Lung (tissue), 4 donors: ENCODE measurements around the genes TAOK2, SULT1A3, ZNF688 and CTF1.

GRCh38 chr16:29673993-29674648 lies 4.9 kb upstream of the QPRT start:
- PRO-cap: no peak
- RAMPAGE, long total RNA: no peak
- RRBS: no CpG with 5 or more reads among the region's 15 CpGs

- PRO-cap: no peak
- RAMPAGE, long total RNA: no peak
- RRBS: no CpG with 5 or more reads among the region's 5 CpGs
These were observed 1.1 kb upstream of the C16orf54 start for GRCh38 chr16:29746886-29747379.

- PRO-cap: no peak
- RAMPAGE, long total RNA: no peak
- RRBS: no CpG with 5 or more reads among the region's 8 CpGs
These were observed 4.3 kb downstream of the MVP start for GRCh38 chr16:29824474-29825006.

- PRO-cap: no peak
- RAMPAGE, long total RNA: no peak
- RRBS: no CpG with 5 or more reads among the region's 6 CpGs
These were observed 15.9 kb downstream of the CDIPT start for GRCh38 chr16:29847016-29847579.

DNA sequence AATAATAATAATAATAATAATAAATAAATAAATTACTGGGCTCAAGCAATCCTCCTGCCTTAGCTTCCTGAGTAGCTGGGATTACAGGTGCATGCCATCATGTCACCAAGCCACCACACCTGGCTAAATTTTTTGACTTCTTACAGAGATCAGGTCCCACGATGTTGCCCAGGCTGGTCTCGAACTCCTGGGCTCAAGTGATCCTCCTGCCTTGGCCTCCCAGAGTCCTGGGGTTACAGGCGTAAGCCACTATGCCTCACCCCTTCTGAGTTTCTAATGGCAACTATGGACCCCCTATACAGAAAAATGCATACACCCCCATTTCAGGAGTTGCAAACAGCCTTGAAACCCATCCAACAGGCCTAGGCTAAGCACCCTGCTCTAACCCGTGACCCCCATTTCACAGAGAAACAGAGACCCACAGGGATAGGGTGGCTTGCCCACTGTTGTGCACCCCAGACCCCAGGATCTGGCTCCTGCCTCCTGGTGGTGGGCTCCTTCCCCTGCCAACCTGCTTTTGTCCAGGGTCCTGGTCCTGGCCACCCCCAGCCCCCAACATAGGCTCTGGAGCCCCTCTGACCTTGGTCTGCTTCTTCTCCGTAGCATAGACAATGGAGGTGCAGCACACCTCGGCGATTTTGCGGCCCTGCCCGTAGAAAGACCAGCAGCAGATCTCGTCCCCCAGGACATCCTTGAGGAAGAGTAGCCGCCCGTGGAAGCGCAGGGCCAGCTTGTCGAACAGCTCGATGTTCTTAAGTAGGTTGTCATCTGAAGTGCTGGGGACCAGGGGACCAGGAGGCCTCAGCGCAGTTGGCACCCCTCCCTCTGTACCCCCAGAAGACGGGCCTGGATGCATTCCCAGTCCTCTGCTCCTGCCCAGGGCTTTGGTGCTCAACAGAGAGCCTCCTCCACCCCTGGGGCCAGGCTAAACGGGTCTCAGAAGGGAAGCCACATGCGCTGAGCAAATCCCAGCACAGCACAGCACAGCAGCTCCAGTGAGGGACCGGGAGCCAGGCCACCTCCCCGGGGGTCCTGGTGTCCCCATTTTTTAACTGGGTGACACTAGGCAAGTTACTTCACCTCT lies 10.5 kb downstream of the ASPHD1 start:
- PRO-cap: no peak
- RAMPAGE, long total RNA: no peak
- RRBS: no CpG with 5 or more reads among the region's 21 CpGs

- PRO-cap: bidirectional peak, plus-strand start at chr16:29973880, minus-strand start at chr16:29973569
- RAMPAGE, long total RNA: no peak
- RRBS: under 1% methylated on average over 19 of the region's 66 CpGs
These were observed at the start of gene TAOK2 for GRCh38 chr16:29973093-29974050. TSS of gene TAOK2 (plus strand) at chr16:29973868.

DNA sequence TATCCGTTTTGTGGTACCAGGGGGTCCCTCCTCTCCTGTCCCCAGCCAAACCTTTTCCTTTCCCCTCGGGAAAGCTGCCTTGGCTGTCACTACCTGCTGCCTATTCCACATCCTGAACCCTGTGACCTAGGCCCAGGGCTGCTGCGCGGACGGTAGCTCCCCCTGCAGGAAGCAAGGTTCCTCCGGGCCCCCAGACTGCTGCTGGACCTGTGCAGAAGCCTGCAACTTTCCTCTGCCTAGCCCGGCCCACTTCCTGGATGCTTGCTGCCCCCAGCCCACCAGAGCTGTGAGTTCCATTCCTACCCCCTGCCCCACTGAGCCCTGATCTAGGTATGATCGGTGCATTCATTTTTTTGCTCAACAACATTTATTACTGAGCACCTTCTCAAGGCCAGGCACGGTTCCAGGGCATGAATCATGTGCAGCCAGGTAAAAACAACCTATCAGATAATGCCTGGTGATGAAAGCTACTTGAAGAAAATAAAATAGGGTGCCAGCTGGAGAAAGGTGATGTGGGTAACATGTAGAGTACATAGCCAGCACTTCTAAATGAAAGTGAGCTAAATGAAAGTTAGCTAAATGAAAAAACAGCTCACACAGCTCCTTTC lies 2.2 kb downstream of the ENSG00000285043 start:
- PRO-cap: no peak
- RAMPAGE, long total RNA: no peak
- RRBS: 6% methylated on average over 2 of the region's 9 CpGs

- PRO-cap: no peak
- RAMPAGE, long total RNA: no peak
- RRBS: no CpG with 5 or more reads among the region's 17 CpGs
These were observed 3.6 kb downstream of the ALDOA start for GRCh38 chr16:30069027-30069779.

DNA sequence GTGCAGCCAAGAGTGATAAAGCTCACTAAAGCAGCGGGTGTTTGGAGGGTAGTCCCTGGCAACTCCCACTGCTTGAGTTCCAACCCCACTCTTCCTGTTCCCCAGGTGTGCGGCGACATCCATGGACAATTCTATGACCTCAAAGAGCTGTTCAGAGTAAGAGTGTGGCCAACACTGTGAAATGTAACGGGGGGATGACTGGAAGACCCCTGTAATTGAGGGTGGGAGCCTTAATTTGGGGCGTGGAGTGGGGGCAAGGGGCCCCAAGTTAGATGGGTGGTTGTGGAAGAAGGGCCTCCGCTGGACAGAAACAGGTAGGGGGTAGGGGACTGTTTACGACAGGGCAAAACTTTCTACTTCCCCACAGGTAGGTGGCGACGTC lies 6.6 kb downstream of the PPP4C start:
- PRO-cap: no peak
- RAMPAGE, long total RNA: no peak
- RRBS: no CpG with 5 or more reads among the region's 9 CpGs

- PRO-cap: no peak
- RAMPAGE, long total RNA: no peak
- RRBS: 2% methylated on average over 6 of the region's 17 CpGs
These were observed 563 bp downstream of the CORO1A start for GRCh38 chr16:30183951-30184379.

GRCh38 chr16:30199056-30199439 lies at the start of gene SULT1A3:
TSS of gene SULT1A3 (plus strand) at chr16:30199255.
- PRO-cap: no peak
- RAMPAGE, long total RNA: no peak
- RRBS: no CpG with 5 or more reads among the region's 3 CpGs

DNA sequence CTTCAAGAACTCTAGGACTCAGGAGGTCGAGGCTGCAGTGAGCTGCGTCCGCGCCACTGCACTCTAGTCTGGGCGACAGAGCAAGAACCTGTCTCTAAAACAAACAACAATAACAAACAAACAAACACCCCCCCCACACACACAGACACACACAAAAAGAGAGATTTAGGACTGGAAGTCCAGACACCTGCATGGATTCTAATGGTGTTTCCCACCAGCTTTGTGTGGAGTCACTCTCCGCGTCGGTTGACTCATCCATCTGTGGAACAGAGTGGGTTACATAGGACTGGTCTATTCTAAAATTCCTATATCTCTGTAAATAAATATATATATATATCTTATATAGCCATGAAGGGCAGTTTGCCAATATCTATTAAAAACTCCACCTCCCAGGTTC lies 660 bp upstream of the SEPHS2 start:
- PRO-cap: no peak
- RAMPAGE, long total RNA: no peak
- RRBS: no CpG with 5 or more reads among the region's 8 CpGs

DNA sequence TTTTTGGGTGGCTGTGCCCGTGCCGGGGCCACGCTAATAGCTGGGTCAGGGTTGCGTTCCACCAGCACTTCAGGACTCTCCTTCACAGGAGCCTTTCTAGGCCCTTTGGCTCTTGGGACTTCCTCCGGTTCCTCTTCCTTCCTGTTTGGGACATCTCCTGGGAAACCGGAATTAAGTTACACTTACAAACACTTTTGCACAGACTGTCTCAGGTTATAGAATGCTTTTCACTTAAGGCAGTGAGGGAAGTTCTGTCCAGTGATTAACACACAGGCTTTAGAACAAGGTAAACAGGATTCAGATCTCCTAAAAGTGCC lies 1.3 kb downstream of the ZNF688 start:
- PRO-cap: no peak
- RAMPAGE, long total RNA: no peak
- RRBS: 50% methylated on average over 5 of the region's 6 CpGs

- PRO-cap: unidirectional peak, minus-strand start at chr16:30571703; unidirectional peak, minus-strand start at chr16:30571870
- RAMPAGE, long total RNA: no peak
- RRBS: 1% methylated on average over 16 of the region's 86 CpGs
These were observed at the start of gene ZNF688 for GRCh38 chr16:30571314-30572489. TSS of gene ZNF688 (minus strand) at chr16:30571714.

DNA sequence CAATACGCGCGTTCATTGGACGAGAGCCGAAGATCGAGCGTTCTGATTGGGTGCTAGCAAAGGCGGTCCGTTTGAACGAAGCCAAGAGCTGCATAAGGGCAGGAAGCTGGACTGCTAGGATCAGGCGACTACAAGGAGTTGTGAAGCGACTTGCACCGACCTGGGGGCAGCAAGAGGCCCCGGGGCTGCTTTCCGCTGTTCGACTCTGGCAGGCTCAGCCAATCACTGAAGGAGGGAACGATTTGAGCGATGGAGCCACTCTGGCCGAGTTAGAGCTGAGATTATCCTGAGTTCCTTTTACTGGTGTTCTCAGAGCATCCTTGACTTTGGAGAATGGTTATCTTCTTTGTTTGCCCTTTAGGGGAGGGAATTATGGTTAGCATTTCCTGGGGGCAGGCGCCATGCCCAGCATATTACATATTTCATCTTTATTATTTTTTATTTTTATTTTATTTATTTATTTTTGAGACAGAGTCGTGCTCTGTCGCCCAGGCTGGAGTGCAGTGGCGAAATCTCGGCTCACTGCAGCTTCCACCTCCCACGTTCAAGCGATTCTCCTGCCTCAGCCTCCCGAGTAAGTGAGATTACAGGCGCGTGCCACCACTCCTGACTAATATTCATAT lies 350 bp upstream of the ZNF689 start:
- PRO-cap: bidirectional peak, plus-strand start at position 101 of the sequence, minus-strand start outside the sequence
- RAMPAGE, long total RNA: no peak
- RRBS: no CpG with 5 or more reads among the region's 29 CpGs

DNA sequence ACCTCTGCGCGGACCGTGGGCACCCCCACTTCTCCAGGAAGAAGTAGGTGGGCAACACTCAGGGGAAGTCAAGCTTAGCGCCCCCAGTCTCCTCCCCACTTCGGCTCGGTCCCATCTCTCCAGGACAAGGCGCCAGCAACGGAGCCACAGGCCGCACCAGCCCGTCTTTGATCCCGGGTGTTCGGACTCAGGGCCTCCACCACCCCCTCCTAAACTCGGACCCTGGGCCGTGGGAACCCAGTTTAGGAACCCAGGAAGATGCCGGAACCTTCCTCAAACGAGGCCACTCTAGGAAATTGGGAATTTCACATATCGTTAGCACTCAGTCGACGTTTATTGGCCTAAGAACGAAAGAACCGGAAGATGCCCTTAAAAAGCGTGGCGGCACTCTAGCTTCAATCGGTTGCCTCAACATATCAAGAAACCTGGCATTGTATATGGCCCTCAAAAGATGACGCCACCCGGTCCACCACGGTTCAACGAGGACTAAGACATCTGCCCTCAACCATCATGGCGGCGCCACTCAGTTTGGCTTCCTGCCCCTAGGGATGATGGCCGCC lies 606 bp upstream of the PRR14 start:
- PRO-cap: bidirectional peak, plus-strand start outside the sequence, minus-strand start at position 410 of the sequence
- RAMPAGE, long total RNA: no peak
- RRBS: 4% methylated on average over 16 of the region's 31 CpGs

- PRO-cap: no peak
- RAMPAGE, long total RNA: no peak
- RRBS: no CpG with 5 or more reads among the region's 7 CpGs
These were observed 11.8 kb downstream of the SRCAP start for GRCh38 chr16:30710670-30711177.

GRCh38 chr16:30745148-30745458 lies 3.1 kb upstream of the PHKG2 start:
- PRO-cap: no peak
- RAMPAGE, long total RNA: no peak
- RRBS: no CpG with 5 or more reads among the region's 2 CpGs

GRCh38 chr16:30778114-30778645 lies 8.8 kb downstream of the ZNF629 start:
- PRO-cap: no peak
- RAMPAGE, long total RNA: no peak
- RRBS: no CpG with 5 or more reads among the region's 6 CpGs

DNA sequence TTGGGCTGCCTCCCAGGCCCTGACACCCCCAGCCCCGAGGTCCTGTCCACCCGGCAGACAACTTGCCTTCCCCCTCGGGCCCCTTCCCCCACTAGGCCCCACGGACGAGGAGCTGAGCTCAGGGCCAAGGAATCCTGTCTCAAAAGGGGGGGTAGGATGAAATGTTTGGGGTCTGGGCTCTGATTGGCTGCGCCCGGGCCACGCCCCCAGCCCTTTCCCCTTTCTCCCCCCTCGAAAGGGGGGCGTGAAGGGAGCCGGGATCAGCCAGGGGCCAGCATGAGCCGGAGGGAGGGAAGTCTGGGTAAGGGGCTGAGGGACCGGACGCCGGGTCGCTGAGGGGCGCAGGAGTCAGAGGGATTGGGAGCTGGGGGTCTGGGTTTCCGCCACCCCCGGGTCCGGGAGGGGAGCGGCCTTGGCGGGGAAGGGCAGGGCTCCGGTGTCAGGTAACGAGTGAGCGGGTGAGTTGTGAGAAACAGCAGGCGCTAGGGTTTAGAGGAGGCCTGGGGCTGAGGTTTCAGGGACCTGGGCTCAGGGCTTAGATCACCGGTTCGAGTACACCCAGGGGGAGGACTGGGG lies at the start of gene CTF1:
TSS of gene CTF1 (plus strand) at position 247 of the 576 bp plus-strand sequence.
- PRO-cap: bidirectional peak, plus-strand start at position 248 of the sequence, minus-strand start at position 93 of the sequence
- RAMPAGE, long total RNA: no peak
- RRBS: 14% methylated on average over 16 of the region's 28 CpGs